ENCODE measurements around the gene PTPRG.

- CAGE, long polyA plus RNA, result no peak
- RRBS, result no CpG with 5 or more reads among the region's 9 CpGs
Measured at GRCh38 chr3:58620344-58620778, 43.2 kb upstream of the FAM107A start.

DNA sequence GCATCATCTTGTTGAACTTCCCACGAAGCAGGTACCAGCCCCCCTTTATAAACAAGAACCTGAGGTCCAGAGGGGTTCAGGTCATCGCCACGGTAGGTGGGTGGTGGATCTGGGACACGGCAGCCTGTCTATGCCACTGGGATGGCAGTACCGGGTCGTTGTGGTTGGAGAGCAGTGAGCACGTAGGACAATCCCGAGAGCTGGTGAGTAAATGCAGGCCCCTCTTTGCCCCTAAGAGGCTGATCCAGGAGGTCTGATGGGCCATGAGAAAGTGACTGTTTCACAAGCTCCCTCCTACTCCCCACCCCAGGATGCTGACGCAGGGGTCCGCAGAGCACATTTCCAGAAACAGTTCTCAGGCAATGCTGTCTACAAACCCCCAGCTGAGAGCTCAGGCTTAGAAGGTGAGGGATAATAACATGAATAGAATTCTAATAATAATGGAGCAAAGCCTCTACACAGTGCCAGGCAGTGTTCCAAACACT, 40.5 kb downstream of the FAM3D start:
- CAGE, long polyA plus RNA, result no peak
- RRBS, result no CpG with 5 or more reads among the region's 10 CpGs

DNA sequence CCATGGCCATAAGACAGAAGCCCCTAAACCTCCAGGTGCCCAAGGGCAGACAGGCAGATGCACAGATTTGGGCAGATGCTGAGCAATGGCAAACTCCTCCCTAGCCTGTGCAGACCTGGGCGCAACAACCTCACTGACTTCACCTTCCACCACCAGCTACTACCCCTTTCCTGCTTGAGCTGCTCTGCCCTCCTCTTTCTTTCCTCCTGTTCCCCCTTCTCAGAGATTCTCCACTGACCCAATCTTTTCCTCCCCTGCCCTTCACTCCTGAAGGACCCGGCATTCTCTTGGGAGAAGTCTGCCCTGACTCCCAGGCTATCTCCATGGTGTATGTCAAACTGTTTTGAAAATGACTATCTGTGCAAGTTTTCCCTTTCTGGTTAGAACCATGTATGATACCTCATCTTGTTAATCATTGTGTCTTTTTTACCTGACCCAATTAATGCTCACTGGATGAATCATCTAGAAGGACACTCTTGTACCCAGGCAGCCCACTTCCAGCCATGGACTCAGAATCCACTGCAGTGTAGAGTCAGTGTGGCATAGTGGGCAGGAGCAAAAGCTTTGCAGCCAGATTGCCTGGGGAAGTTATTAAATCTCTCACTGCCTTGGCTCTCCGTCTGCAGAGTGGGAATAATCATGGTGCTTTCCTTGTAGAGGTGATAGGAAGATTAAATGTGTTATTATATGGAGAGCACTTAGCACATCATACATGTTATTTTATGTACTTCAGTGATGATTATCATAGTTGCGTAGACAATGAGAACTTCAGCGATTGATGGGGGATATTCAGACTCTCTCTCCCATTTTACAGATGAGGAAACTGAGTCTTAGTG, 1.2 kb downstream of the FAM3D start:
- CAGE, long polyA plus RNA, result no peak
- RRBS, result no CpG with 5 or more reads among the region's 5 CpGs

GRCh38 chr3:58785106-58785422, 118.5 kb upstream of the FAM3D start:
- CAGE, long polyA plus RNA, result no peak
- RRBS, result no CpG with 5 or more reads among the region's 3 CpGs

DNA sequence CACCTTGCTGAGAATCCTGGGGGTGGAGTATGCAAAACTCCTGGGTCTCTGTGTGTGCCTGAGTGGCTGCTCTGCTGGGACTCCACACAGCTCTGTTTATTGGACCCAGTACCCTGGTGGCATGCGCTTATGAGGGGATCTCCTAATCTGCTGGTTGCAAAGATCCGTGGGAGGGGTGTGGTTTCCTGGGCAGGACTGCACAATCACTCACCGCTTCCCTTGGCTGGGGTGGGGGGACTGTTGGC, 150.4 kb downstream of the CFAP20DC start:
- CAGE, long polyA plus RNA, result no peak
- RRBS, result no CpG with 5 or more reads among the region's 3 CpGs

- CAGE, long polyA plus RNA, result no peak
- RRBS, result no CpG with 5 or more reads among the region's 11 CpGs
Measured at GRCh38 chr3:59360232-59360789, 310.5 kb upstream of the CFAP20DC start.

GRCh38 chr3:59426035-59426469, 376.2 kb upstream of the CFAP20DC start:
- CAGE, long polyA plus RNA, result no peak
- RRBS, result no CpG with 5 or more reads among the region's 5 CpGs

DNA sequence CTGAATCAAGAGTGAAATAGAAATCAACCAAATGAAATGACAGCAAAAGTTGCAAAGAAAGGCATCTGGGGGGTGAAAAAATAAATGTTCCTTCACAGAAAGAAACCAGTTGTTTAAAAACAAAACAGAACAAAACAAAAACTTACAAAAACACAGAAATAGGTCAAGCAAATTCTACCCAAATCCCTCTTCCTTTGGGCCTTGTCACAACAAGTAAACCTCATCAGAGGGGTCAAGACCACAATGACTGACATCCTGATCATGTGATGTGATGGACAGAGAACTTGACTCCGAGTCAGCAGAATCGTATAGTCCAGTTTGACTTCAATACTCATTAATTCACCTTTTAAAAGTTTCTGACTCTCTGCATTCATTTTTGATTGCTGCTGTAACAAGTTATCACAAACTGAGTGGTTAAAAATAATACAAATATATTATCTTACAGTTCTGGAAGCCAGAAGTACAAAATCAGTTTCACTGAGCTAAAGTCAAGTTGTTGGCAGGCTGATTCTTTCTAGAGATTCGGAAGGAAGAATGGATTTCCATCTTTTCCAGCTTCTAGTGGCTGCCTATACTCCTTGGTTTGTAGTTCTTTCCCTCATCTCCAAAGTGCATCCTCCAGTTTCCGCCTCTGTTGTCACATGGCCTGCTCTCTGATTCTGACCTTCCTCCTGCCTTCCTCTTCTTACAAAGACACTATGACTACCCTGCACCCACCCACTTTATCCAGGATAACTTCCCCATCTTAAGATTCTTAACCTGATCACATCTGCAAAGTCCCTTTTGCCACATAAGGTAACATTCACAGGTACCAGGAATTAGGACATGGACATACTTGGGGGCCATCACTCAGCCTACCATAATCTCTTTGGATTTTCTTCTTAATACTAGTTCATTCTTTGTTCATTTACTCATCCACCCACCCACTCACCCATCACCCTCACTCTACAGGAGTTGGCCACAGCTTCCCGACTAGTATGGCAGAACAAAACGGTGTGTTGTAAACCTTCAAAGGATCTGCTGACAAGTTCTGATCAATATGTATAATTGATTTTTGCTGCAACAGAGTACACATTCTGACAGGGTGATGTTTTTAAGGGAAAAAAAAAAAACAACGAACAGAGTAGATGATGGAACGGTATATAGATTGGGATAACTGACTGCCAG, 932.5 kb downstream of the FHIT start:
- CAGE, long polyA plus RNA, result no peak
- RRBS, result no CpG with 5 or more reads among the region's 8 CpGs

- CAGE, long polyA plus RNA, result no peak
- RRBS, result no CpG with 5 or more reads among the region's 9 CpGs
Measured at GRCh38 chr3:60360600-60361576, 890.4 kb downstream of the FHIT start.

DNA sequence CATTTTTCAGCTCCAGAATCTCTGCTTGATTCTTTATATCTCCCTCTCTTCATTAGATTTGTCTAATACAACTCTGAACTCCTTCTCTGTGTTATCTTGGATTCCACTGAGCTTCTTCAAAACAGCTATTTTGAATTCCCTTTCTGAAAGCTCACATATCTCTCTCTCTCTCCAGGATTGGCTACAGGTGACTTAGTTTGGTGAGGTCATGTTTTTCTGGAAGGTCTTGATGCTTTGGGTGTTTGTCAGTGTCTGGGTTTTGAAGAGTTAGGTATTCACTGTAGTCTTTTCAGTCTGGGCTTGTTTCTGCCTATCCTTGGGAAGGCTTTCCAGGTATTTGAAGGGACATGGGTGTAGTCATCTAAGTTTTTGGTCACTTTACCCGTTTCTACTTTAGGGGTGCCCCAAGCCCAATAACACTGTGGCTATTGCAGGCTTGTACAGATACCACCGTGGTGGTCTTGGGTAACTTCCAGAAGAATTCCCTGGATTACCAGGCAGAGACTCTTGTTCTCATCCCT, 781.7 kb downstream of the FHIT start:
- CAGE, long polyA plus RNA, result no peak
- RRBS, result no CpG with 5 or more reads among the region's 2 CpGs

GRCh38 chr3:61561337-61561736, at the start of gene PTPRG:
PTPRG (plus strand) TSS chr3:61561571.
- CAGE, long polyA plus RNA, result no peak
- RRBS, result 1% methylated on average over 22 of the region's 41 CpGs

- CAGE, long polyA plus RNA, result no peak
- RRBS, result no CpG with 5 or more reads among the region's 4 CpGs
Measured at GRCh38 chr3:61590977-61591992, 29.9 kb downstream of the PTPRG start.

DNA sequence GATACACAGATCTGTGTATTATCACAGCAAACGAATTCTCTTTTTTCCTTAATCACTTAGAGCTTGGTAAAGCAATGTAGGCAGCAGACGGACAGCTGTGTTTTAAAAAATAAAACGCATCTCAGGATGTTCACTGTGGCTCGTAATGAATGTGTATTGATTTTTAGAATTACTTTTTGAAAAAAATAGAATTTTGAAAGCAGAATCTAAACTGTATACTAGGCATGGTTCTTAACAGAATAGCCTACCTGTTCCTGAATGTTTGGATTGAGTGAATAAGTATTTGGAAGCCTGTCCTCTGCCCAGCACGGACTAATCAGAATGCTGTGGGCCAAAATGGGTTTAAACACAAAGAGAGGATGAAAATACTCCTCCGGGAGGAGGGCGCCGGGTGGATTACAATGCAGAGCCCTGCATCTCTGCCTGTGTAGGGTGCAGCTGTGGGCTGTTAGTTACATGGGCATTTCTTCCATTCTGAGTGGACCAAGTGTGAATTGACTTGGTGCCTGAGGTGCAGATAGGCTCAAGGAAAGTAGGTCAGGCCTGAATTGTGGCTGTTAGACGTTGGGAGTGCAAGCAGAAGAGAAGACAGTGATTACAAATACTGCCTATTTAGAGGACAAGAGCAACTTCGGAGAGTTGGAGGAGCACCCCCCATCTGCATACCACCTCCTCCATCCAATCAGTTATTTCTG, 32.7 kb downstream of the PTPRG start:
- CAGE, long polyA plus RNA, result no peak
- RRBS, result no CpG with 5 or more reads among the region's 10 CpGs

DNA sequence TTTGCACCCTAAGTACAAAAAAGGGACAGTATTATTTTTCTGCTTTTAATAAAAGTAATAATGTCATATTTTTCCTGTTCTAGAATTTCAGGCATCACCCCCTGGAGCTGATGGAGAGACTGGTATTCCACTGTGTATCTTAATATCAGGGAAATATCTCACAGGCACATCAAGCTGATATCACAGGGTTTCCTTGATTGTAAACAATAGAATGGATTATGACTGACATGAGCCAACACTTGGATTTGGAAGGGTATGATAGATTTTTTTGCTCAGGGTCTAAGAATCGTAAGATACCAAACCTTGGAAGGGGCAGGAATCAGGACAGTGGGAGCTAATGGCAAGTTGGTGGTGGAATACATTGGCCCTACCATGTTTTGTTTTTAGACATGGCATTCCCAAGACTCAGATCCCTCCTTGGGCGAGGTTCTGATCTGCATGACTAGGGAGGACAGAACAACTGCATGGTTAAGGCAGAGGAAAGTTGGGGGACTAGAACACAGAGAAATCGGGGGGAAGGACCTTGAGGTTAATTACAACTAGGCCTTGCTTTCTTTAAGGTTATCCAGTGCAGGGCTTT, 61.6 kb downstream of the PTPRG start:
- CAGE, long polyA plus RNA, result no peak
- RRBS, result no CpG with 5 or more reads among the region's 3 CpGs

DNA sequence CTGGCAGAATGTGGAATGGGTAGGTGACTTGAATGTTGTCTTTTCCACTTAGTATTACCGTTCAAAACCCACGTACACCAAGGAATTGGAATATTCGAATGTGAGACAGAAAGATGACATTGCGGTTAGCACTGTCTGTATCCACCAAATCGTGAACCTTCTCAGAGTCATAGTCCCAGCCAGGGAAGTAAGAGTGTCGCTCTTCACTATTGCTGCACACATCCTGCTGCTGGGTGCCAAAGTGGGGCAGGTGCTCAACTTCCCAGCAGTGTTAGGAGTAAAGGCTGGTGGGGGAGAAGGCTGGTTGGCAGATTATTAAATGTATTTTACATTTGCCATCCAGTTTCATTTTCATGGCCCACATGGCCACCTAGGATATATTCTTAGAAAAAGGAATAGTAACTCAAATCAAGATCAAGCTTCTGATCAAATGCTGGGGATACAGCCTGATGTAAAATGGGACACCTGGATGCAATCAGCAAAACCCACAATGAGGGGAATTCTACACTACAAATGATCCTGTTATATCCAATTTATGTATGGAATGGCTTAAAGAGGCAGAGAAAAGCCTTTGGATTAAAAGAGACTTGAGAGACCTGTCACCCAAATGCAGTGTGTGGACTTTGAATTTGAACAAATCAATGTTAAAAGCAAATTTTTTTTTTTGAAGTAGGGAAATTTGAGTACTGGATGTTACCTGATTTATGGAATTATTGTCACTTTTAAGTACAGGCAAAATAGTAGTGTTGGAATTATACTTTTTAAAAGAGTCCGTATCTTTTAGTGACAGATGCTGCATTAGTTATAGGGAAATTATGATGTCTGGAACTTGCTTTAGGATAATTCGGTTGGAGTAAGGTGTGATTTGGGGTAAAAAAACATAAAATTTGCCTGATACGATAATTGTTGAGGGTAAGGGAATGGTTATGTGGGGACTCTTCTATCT, 65.4 kb downstream of the PTPRG start:
- CAGE, long polyA plus RNA, result no peak
- RRBS, result no CpG with 5 or more reads among the region's 9 CpGs

DNA sequence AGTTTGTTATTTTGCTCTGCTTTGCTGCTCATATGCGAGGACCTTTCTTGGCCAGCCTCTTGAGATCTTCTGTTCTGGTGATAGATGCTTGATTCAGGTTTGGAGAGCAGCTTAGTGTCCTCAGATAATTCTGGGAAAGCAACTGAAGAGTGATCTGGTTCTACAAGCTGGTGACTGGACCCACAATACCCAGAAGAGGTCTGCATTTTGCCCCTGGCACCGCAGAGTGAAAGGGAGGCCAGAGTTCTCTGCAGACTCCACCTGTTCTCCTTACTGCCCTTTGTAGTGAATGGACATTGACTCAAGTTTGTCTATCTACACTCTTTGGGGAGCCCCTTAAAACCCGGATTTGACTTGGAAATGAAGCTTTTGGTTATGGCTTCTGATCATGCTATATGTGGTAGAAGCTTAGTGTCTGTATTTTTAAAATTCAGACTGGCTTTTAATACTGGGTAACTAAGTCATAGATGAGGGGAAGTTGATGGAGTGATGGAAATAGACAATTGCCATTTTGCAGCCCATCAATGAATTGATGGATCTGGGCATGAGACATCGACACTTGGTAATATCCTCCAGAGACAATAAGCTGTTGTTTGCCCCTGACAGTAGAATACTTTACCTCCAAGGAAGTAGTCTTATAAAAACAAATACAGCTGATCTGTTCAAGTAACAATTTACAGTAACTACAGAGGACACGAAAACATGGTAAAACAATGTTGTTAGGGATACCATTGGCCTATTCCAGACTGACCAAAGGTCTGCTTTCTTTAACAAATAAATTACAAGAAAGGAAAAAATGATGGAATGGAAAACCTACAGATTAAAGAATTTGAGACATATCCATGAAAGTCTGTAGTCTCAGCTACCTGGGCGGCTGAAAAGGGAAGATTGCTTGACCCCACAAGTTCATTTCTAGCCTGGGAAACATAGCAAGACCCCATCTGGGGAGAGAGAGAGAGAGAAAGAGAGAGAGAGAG, 81.2 kb downstream of the PTPRG start:
- CAGE, long polyA plus RNA, result no peak
- RRBS, result no CpG with 5 or more reads among the region's 6 CpGs

GRCh38 chr3:61748866-61749590, 187.7 kb downstream of the PTPRG start:
- CAGE, long polyA plus RNA, result no peak
- RRBS, result no CpG with 5 or more reads among the region's 14 CpGs

DNA sequence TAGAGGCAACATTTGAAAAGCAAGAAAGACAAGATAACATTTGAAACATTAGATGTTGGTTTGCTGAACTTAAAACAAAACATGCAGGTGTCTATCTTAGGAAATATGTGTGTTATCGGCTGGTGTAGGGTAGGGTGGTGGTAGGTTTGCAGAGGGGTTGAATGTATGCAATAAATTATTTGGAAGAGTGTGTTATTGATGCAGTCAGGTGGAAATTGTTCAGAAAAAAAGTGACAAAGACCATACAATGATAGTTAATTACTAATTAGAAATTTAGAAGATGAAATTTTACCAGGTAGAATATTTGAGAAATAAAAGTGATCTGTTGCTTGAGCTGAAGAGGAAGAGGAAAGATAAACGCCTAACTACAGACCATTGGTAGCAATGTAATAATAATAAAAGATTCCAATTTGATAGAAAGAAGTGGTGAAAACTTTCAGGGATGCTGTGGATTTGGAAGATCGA, 211.7 kb downstream of the PTPRG start:
- CAGE, long polyA plus RNA, result no peak
- RRBS, result no CpG with 5 or more reads among the region's 3 CpGs

DNA sequence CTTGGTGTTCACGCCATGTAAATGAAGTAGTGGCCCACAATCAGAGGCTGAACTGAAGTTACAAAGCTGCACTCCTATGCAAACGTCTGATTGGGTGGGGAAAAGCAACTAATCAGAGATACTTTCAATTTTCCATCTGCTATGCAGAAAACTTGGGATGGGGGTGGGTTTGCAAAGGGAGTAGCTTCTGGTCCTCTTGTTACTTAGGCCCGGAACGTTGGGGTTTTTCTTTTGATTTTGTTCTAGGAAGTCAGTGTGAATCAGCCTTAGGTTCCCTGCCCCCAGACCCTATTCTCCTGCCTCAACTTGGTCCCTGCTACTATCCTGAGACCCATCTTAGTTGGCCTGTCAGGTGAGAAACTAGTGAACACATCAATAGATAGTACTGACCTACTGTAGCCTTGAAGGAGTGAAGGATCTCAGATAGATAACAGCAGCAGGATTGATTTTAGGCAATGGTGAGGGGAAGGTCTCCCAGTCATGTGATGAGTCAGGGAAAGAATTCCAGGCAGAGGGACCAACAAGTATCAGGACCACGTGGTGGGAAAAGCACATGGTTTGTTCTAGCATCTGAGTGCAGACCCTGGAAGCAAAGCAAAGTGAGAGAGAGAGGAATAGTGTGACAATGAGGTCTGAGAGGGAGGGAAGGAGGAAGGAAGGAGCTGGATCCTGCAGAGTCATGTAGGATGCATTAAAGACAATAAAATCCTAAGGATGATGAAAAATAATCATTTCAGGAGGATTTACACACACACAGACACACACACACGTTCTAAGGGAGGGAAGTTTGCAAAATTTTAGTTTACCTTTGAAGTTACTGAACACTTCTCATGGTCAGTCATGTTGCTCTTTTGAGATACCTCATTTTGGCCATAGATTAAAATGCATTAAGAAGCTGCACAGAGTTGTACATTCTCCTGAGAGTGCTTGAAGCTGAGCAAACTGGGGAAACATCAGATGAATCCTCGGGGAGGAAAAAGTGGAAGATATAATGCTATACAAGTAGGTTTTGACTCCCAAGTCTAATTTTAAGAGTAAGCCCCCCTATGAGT, 217.3 kb downstream of the PTPRG start:
- CAGE, long polyA plus RNA, result no peak
- RRBS, result no CpG with 5 or more reads among the region's 7 CpGs

- CAGE, long polyA plus RNA, result no peak
- RRBS, result no CpG with 5 or more reads among the region's 4 CpGs
Measured at GRCh38 chr3:61783467-61784141, 222.2 kb downstream of the PTPRG start.